Measurements from ENCODE around the gene TCF21.

DNA sequence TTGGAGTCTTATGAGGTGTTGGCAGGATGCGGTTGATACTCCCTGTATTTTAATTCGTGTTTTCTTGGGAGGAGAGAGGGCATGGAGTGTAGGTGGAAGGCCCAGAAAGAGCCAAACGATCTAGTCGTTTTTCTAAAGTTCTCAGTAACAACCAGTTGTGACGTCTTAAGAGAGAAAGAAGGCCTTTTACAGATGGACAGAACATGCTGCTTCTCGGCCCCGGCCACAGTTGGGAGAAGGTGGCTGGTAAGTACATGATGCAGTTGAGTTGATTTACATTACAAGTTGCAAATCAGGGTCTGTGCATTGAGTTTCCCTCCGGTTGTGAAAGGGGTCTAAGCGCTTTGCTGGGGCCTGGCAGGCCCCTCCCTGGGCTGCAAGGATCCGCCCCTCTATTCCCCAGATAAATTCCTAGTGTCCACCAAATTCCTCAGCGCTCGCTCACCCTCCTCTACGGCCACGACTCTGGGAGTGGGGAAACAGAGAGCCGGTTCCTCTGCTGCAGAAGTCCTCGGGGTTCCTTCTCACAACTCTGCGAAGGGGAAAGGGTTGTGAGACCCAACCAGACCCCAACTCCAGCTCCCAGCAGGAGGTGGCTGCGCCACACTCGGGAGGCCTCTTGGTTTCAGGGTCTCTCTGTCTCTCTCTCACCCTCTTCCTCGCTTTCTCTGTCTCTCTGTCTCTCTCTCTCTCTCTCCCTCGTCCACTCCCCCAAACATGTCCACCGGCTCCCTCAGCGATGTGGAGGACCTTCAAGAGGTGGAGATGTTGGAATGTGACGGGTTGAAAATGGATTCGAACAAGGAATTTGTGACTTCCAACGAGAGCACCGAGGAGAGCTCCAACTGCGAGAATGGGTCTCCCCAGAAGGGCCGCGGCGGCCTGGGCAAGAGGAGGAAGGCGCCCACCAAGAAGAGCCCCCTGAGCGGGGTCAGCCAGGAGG is at the start of gene TCF21:
Gene TCF21, plus strand, starts transcription at position 433 of the 943 bp plus-strand sequence.
- PRO-cap: no peak
- CAGE, long polyA plus RNA: no peak

GRCh38 chr6:133889624-133890611 is 1.0 kb downstream of the TCF21 start:
- PRO-cap: no peak
- CAGE, long polyA plus RNA: no peak

DNA sequence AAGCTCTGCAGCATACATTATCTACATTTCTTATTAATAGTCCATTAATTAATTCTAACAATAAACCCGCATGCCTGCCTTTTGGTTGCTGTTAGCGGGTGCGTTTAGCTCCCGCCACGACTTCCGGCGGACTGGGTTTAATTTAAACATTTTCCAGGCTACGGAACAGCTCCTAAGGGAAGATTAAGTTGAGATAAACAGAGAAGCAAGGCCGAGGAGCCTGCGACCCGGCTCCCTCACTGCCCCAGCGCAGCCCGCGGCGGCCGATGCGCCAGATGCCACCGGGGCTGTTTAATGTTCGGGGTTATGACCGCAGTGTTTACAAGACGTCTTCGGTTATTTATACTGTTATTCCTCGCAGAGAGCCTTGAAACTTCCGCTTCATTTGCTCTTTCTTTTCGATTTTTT is 3.8 kb downstream of the TCF21 start:
- PRO-cap: no peak
- CAGE, long polyA plus RNA: no peak

DNA sequence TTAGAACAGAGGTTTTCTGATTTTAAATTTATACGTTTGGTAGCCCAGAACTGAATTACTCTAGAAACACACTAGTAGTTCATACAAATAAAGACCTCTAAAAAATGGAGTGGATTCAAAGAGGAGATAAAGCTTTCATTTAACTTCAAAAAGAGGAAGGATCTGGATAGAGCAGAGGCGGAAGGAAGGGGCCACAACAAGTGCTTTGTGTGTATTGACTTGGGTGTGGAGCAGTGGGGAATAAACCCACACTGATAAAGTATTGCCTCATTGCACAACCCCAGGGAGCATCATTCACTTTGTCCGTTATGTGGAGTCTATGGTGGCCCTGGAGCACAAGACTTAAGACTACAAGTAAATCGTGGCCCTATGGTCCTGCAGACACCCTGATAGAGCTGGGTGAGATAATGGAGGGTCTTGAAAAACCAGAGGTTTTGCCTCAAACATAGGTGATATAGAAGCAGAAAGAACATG is 30.7 kb downstream of the SLC2A12 start:
- PRO-cap: no peak
- CAGE, long polyA plus RNA: no peak

GRCh38 chr6:134318730-134319039 is 773 bp upstream of the SGK1 start:
- PRO-cap: no peak
- CAGE, long polyA plus RNA: no peak

GRCh38 chr6:134460841-134461369 is 143.0 kb upstream of the SGK1 start:
- PRO-cap: no peak
- CAGE, long polyA plus RNA: no peak

DNA sequence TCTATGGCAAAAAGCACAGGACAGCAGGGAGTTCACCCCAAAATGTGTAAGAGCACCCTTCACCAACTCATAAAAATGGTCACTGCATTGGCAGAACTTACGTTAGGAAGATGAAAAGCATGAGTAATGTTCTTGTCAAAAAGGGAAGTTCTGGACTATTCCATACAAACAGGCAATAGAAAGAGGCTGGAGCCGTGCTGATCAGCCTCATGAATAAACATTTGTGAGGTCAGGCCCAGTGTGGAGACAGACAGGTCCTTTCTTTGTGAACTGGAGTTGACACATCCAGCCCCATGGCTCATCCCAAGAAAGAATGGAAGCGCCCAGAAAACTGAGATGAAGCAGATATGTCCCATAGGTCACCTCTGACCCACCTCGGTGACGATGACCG is 275.9 kb upstream of the SGK1 start:
- PRO-cap: no peak
- CAGE, long polyA plus RNA: no peak

GRCh38 chr6:134720509-134721342 is 229.2 kb downstream of the ALDH8A1 start:
- PRO-cap: no peak
- CAGE, long polyA plus RNA: no peak

DNA sequence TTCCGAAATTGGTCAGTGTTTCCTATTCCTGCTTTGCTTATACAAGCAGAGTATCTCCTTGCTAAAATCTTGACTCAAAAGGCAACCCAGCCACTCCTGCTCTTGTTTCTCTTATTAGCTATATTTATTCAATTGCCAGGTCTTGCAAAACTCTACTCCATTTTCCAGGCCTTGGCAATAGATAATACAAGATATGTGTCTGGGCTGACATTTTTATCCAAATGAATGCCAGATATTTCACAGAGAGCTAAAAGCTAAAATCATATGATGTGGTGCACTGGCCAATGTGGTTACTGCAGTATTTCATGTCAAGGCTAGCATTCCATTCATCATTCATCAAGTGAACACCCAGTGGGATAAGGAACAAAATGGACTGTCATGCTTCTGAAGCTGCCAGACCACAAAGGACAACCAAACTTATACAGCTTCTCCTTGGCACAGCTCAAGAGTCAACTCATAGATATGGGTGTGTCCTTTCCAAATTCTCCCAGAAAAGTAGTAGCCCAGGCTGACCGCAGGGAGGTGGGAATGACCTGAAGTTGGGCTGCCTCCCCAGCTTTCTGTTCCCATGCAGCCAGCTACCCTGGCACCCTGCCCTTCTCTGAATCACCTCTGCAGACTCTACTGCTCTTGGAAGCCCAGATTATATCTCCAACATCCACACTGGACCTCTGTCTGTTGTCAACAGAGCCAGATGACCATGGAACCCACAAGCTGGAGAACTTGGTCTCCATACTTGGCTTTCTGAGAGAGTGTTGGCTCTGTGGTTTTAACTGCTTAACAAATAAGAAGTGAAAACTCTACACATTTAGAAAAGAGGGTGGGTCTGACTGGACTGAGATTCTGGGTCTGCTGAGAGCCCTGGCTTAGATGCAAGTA is 122.9 kb downstream of the ALDH8A1 start:
- PRO-cap: no peak
- CAGE, long polyA plus RNA: no peak

DNA sequence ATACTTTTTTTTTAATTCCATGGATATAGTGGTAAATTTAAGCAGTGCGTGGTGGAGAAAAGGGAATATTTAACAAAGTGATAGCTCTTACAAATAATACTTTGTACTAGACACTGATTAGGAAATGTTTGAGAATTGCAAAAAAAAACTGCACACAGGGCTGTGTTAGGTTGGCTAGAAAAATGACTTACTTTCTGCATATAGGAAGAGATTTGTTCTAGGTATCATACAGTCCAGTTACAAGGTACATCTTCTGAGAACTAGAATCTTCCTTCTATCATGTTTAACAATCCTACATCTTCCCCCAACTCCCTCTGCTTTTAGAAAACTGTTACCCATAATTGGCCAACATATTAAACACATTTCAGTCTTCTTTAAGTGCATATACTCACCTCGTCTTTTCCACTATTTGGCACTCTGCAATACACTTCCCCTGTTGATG is 356 bp downstream of the ALDH8A1 start:
- PRO-cap: no peak
- CAGE, long polyA plus RNA: no peak

DNA sequence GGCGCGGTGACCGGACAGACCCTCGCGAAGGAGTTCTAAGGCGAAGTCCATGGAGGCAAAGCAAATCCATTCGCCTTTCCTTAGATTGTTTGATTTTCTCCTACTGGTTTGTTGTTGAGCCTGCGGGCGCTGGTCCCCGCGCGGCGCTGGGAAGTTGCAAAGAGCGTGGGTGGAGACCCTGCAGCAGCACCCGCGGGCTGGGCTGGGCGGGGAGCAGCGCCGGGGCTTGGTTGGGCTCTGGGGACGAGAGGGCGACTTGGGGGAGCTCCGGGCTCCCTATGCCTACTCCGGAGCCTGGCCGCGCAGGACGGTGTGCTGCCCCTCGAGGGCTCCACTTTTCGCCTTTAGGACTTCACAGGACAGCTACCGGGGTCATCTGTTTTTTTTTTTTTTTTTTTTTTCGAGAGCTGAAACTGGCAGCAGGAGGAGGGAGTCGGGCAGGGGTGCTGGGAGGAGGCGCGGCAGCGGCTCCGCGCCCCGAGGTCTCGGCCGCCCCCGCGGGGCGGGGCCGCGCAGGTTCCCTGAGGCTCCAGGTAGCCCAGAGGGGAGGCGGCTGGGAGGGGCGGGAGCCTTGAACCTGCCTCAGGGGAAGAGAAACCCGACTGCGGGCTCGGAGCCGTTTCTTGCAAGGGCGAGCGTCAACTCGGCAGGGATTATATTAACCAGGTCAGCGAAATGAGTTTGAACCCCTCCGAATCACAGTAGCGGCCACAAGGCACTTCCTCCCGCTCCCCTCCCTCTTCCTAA is 1.7 kb downstream of the MYB start:
- PRO-cap: no peak
- CAGE, long polyA plus RNA: no peak

GRCh38 chr6:135213956-135215135 is 33.2 kb downstream of the MYB start:
- PRO-cap: no peak
- CAGE, long polyA plus RNA: no peak

- PRO-cap: no peak
- CAGE, long polyA plus RNA: no peak
Observed at GRCh38 chr6:135321001-135321638, 140.0 kb downstream of the MYB start.

GRCh38 chr6:135496713-135497175 is 796 bp downstream of the AHI1 start:
- PRO-cap: no peak
- CAGE, long polyA plus RNA: no peak

GRCh38 chr6:135498129-135499078 is 864 bp upstream of the AHI1 start:
- PRO-cap: bidirectional peak, plus-strand start at chr6:135498421, minus-strand start at chr6:135498420
- CAGE, long polyA plus RNA: no peak

DNA sequence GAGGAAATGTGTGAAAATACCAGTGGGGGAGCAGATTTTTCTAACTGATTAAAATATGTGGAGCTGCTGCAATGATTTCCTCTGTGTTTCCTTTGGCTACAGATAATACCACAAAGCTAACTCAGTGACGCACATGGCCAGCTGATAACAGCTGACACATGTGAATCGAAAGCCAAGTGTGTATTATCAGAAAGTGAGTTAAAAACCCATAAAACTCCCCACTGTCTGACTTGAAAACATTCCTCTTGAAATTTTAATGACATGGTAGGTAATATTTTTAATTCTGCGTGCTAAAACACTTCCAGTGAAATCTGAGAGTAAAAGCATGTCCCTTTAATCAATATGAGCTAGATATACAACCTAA is 70.9 kb upstream of the AHI1 start:
- PRO-cap: no peak
- CAGE, long polyA plus RNA: no peak

DNA sequence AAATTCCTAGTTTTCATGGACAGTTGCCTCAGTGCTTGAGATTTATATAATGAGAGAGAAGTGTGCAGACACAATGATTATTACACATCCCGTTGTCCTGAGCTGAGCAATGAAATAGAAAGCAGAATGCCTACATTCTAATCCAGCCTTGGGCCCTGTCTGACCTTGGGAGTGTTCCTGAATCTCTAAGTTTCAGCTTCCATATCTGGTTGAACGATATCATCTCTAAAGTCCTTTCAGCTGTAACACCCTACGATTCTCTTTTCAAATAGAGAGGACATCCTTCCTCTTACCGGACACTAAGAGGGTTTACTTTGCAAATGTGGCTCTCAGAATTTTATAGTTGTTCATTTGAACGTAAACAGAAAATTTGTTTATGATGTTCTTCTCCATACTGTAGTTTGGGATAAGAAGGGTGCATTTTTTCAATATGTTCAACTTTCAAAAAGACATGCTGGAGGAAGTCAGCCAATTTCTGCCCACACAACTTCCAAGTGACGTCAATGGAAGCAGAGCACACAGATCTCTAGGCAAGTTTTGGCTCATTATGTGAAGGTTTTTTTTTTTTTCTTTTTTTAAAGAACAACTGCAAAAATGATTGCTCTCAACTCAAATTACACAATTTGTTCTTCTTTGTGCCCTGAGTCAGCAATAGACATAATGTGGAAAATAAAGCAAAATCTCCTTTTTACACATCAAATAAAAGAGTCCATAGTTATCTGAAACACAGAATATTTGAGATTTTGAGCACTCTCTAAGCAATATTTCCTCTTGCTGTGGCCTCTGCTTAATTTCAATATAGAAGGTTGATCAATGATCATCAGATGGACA is 50.5 kb downstream of the PDE7B start:
- PRO-cap: no peak
- CAGE, long polyA plus RNA: no peak

DNA sequence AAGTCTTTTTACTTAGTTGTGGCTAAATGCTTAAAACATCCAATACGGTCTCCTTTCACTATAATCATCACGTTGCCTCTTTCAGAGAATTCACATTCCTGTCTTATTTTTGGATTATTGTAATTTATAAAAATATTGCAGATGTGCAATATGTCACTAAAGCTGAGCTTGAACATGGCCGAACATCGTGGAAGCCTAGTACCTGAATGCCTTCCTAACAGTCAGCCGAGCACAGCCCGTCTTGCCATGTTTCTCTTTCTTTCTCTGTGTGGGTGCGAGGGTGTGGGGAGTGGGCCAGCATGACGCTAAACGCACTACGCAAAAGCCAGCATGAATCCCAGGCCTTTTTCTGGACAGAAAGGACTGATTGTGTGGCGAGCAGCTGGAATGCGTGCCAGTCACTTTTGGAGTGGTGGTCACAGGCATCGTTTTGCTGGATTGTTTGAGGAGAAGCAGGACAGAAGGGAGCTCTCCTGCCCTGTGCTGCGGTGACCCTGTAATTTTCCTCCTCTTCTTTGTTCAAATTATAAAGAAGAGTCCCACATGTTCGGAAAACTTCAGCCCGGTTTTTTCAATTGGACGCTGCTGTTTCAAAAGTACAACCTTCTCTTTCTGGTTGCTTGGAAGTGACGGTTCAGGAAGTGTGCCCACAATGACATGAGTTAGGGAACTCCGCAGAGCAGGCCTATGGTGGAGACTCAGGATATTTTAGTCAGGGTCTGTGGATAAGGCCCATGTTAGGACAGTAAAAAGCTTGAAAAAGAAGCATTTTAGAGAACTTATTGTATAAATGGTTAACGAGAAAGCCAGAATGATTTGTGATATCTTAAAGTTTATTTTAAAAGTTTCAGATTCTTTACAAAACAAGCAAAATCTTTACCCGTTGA is 54.2 kb downstream of the PDE7B start:
- PRO-cap: no peak
- CAGE, long polyA plus RNA: no peak

GRCh38 chr6:136095996-136096524 is 154.1 kb downstream of the MTFR2 start:
- PRO-cap: no peak
- CAGE, long polyA plus RNA: no peak

GRCh38 chr6:136501122-136501565 is 49.1 kb downstream of the MAP7 start:
- PRO-cap: no peak
- CAGE, long polyA plus RNA: no peak

Measured in B cell (primary cell).